ENCODE results near the gene HK2.

DNA sequence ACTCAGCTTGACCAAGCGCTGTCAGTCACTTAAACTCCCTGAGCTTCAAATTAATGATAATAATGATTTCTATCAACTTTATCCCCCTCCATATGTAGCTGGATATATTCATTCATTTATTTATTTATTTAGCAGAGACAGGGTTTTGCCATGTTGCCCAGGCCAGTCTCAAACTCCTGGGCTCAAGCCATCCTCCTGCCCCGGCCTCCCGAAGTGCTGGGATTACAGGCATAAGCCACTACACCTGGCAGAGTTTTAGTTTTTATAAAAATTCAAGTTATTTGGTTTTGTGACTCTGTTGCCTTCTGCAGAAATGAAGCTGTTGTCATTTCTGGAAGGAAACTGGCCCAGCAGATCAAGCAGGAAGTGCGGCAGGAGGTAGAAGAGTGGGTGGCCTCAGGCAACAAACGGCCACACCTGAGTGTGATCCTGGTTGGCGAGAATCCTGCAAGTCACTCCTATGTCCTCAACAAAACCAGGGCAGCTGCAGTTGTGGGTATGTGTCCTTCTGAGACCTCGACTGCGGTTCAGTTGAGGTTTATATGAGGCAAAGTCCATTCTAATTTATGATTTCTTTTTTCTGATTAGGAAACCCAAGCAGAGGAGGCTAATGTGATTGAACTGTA is 7.1 kb downstream of the MTHFD2 start:
- PRO-cap: no peak

DNA sequence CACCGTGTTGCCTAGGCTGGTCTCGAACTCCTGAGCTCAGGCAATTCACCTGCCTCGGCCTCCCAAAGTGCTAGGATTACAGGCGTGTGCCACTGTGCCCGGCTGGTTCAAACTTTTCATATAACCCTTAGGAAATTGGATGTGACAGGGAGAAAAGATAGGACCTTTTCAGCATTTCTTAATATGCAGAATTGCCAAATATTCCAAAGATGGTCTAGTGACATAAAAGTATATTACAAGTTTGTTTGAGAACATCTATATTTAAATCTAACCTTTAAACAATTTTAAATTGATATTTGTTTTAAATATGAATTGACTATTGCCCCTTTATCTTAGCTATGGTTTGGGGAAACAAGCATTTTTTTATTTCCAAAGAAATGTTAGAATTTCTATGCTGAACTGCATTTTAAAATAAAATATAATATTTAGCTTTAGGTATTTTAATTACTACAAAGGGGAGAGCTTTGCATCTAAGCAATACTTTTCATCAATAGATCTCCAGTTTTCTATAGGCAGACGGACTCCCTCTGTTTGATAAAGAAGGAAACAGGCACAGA is 19.7 kb downstream of the MTHFD2 start:
- PRO-cap: no peak

DNA sequence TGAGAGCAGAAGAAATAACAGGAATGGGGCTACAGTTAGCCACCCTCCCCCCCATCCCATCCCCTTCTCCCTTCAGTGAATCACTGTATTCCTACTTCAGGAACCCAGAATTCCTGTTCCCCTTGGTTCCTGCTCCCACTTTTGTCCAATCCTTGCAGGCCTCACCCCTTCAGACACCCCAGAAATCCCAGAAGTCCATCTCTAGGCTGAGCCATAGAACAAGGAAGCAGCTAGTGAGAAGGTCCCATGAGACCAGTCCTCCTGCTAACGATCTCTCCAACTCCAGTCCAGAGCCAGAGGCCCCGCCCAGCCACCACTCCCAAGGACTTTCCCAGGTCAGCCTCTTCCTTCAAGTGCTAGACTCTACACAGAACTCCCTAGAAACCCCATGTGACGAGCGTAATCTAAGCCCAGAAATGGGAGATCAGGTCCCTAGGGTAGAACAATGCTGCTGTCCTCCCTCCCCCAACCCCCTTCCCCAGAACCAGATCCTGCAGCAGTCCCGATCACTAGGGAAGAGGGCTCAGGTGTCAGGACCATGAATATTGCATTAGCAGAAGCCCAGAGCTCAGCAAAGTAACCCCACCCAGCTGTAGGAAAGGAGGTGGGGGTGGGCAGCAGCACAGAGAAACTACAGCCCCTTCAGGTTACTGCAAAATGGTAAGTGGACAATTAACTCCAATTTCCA is 6.9 kb downstream of the DCTN1 start:
- PRO-cap: no peak

GRCh38 chr2:74460941-74461357 is 2.7 kb downstream of the WBP1 start:
- PRO-cap: no peak

- PRO-cap: no peak
Measured at GRCh38 chr2:74462426-74463009, 2.7 kb downstream of the MOGS start.

- PRO-cap: bidirectional peak, plus-strand start at chr2:74472202, minus-strand start at chr2:74472169
Measured at GRCh38 chr2:74471816-74472533, 505 bp downstream of the MRPL53 start.

- PRO-cap: no peak
Measured at GRCh38 chr2:74489002-74489354, 6.1 kb downstream of the TTC31 start.

- PRO-cap: no peak
Measured at GRCh38 chr2:74489993-74490794, 7.3 kb downstream of the TTC31 start.

DNA sequence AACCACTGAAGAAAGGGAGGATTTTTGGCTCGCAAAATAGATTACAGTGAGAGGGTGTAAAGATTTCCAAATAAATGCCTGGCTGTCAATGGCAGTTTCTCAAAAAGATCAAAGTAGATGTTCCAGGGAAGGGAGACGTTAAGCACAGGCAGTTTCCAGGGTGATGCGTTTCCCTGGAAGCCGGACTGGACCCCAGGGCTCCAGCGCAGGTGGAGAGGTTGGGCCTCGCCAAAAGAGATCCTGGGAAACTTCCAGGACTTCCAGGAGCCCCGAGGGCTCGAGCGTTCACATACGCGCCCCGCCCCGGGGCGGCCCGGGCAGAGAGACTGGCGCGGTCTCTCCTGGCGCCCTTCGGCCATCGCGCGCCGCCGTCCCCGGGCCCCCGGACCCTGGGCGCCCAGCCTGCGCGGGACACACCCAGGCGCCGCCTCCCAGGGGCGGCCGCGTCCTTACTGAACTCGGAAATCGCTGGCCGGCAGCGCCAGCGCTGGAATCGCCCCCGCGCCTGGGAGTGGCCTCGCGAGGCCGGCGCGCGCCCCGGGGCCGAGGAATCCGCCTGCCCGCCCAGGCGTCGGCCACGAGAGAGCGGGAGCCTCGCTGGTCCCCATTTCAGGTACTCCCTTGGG is 5.1 kb downstream of the LOXL3 start:
- PRO-cap: bidirectional peak, plus-strand start at position 461 of the sequence, minus-strand start at position 451 of the sequence

GRCh38 chr2:74552255-74553555 is 1.0 kb downstream of the LOXL3 start:
- PRO-cap: no peak

GRCh38 chr2:74559583-74560456 is 5.3 kb downstream of the DOK1 start:
- PRO-cap: no peak

GRCh38 chr2:74701929-74702872 is 48.2 kb downstream of the SEMA4F start:
- PRO-cap: no peak

DNA sequence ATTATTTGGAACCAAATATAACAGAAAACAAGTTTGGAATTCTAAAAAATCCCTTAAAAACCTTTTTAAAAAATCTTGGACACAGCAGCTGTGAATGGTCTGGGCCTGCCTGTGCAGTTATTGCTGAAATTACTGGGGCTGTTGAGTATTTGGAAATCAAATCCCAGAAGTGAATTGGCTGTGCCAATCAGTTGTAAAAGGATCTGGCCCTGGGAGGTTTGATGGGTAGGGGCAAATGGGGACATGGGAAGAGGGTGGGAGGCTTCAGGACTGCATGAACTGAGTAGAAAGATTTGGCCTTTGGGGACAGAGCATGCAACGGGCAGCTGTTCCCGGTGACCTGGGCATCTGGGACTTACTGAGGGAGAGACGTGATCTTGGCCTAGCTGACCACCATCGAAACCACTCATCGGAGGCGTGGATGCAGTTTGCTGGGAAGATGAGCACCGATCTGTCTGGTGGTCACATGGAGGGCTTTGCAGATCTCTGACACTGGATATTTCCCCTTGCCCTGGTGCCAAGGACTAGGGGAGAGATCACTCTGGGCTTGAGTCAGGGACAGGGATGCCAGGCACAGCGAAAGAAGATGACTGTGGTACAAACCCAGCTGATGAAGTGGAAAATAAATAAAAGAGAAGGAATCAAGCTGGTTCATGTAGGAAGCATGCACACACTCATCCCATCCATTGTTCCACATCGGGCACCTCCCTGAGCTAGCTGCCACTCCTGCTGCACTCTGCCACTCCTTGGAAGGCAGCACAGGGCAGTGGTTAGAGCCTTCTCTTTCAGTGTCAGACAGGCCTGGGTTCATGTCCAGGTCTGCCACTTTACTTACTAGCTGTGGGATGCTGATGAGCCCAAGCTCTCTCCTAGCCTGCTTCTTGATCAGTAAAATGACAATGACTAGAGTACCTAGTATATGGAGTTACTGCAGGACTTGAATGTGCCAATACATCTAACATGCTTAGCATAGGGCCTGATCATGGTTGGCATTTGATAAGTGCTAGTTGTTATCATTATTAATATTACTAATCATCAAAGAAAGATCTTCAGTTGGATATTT is 58.5 kb downstream of the SEMA4F start:
- PRO-cap: no peak

DNA sequence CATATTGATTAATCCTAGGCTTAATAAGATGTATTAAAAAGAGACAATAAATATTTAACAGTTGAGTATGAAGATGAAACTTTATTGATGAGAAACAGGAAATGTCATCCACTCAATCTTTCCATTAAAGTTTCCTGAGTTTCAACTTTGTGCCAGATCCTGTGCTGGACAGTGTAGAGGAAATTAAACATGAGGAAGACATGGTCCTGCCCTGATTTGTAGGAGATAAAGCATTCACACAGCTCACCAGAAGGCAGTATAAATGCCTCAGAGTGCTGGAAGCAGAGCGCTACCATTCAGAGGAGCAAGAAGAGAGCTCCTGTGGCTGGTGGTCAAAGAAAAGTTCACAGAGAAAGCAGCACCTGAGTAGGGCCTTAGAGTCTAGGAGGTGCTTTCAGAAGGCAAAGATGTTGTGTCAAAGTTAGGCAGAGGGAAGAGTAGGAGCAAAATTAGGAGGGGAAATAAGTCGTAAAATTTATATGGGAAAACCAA is 63.1 kb downstream of the SEMA4F start:
- PRO-cap: no peak

DNA sequence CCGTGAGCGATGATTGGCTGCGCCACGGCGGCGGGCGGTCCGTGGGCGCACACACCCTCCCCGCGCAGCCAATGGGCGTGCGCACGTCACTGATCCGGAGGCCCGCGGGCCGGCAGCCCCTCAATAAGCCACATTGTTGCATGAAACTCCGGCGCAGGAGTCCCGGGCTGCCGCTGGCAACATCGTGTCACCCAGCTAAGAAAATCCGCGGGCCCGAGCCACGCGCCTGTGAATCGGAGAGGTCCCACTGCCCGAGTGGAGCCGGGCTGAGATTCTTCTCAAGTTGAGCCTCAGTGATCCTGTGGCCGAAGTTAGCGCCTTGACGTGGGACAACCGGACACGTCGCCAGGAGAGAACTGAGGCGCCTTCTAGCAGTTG is at the start of gene HK2:
Gene HK2 (plus strand): TSS at position 131 of the 378 bp plus-strand sequence.
- PRO-cap: bidirectional peak, plus-strand start at position 131 of the sequence, minus-strand start outside the sequence

DNA sequence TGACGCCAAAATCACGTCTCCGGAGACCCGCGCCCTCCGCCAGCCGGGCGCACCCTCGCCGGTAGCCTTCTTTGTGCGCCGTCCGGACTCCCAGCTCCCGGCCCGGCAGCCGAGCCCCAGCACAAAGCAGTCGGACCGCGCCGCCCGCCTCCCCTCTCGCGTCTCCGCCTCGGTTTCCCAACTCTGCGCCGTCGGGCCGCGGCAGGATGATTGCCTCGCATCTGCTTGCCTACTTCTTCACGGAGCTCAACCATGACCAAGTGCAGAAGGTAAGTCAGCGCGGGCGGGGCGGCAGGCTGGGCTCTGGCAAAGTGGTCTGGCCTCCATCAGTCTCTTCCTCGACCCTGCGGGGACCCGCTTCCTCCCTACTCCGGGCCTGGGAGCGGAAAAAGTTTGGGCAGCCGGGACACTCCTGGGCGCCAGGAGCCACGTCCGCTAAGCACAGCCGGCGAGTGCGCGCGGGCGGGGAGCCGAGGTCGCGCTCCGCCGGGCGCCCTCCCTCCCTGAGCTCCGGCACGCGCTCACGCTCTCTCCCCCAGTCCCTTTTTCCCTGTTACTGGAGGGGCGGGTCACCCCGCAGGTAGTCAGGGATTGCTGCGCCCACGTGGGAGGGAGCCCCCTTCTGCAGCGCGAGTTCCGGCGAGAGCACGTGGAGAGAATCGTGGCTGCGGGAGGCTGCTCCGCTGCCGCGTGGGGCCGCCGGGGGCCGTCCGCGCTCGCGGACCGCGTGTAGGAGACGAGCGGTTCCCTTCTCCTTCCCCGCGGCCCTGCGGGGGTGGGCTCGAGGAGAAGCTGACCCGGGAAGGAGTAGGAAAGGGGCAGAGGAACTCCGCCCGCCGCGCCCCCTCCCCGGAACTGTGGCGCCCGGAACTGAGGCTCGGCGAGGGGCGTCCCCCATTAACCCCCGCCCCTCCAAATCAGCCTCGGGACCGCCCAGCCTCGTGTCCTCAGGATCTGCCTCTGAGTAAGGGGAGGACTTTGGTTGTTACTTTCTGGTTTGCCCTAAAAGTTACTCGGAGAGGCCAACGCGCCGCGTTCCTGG is 769 bp downstream of the HK2 start:
- PRO-cap: bidirectional peak, plus-strand start at position 180 of the sequence, minus-strand start at position 166 of the sequence; bidirectional peak, plus-strand start at position 438 of the sequence, minus-strand start at position 371 of the sequence; bidirectional peak, plus-strand start at position 632 of the sequence, minus-strand start at position 558 of the sequence; bidirectional peak, plus-strand start at position 942 of the sequence, minus-strand start at position 872 of the sequence

DNA sequence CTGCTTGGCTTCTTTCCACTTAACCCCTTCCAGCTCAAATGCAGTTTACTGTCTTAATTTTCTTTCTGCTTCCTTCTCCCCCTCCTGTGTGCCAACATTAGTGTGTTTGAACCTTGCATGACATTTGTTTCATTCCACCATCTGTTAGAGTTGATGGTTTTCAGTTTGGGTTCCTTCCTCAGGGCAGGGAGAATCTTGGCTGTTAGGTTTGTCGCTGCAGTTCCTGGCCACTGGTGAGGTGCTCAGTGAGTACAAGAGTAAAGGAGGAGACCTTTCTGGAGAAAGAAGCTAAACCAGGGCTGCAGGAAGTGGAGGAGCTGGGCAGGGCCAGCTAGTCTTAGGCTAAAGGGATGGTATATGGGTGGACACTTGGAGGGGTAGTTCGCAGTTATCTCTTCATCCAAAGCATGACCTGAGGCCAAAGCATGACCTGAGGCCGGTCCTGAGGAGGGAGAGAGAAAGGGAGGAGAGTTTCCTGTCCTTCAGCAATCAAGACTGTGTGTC is 4.1 kb downstream of the HK2 start:
- PRO-cap: no peak

DNA sequence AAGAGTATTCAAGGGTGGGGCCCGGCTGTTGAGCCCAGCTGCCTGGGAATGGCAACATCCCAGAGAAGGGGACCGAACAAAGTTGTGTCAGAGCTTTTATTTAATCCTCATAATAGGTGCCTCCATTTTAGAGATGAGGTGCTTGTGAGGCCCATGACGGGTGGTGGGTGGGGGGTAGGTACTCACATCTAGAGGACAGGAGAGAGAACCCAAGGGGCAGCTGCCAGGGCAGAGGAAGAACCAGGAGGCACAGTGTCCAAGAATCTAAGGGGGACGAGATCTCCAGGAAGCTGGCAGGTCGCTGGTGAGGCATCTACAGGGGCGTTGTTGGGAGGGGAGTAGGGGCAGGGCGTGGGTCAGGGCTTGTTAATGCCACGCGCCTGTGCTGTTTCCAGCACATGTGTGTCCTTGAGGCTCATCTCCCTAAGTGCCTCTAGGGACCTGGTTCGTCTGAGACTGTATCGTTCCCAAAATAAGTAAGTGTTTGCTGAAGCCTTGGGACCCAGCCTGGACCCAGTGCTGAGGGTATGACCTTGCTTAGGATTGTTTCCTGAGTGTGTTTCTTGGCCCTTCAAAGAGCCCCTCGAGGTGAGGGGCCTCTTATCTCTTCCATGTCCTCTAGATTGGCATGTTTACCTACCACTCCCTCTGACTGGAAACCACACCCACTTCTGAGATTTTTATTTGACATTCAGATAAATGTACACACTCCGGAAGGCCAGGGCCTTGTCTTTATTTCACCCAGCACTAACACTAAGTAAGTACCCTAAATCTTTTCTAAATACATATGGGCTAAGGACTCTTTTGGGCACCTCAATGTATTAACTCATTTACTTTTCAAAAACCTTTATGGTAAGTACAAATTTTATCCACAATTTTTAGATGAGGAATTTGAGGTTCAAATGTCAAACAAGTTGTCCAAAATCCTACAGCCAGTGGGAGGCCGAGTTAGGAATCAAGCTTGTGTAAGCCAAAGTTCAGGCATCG is 22.2 kb downstream of the HK2 start:
- PRO-cap: no peak

DNA sequence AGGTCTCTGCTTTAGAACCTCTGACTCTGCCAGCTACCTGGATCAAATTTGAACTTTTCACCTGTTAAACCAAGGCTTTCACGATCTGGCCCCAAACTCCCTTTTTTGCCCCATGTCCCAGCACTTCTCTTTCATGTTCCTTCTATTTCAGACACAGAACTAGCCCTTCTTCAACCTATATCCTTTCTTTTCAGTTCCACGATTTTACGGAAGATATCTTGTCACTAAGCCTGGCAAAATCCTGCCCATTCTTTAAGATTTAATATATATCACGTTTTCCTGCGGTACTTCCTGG is 39.5 kb upstream of the POLE4 start:
- PRO-cap: no peak

DNA sequence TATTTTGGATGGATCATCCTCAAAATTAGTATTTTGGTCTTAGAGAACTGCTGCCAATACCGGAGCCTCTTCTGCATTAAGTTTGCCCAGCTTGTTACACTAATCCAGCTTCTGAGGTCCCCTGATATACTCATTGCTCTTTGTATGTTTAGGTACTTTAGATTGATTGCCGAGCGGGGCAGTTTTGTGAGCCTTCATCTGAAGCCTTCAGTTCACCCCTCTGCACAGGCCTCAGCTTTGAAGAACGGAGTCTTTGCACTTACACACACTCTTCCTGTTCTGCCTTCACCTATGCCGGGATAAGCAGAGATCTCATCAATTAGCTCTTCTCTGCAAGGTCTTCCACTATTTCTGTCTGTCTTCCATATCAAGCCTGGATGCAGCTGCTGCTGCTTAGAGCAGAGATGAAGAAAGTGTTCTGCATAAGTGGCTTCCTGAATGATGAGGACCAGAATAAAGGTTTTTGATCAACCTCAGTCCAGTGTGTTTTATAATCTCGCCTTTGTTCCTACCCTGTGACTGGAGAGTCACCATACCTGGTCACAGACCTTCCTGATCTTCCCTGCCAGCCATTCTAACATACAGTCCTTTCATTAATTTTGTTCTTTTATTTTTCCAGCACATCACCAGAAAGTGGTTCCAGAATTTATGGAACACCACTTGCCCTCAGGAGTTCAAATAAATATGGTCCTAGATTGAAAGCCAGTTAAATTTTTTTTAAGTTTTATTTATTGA is 11.0 kb downstream of the POLE4 start:
- PRO-cap: no peak

Measured in endothelial cell (in vitro differentiated cells).